Mesenchymal stem cell of Wharton's jelly (primary cell): ENCODE measurements around a stretch of chr14.

- CAGE, long polyA plus RNA = no peak
Observed at GRCh38 chr14:105646125-105646600, 119.8 kb downstream of the TMEM121 start.

GRCh38 chr14:105908438-105909073, 382.2 kb downstream of the TMEM121 start:
- CAGE, long polyA plus RNA = no peak

- CAGE, long polyA plus RNA = no peak
Observed at GRCh38 chr14:106004840-106005972, 478.8 kb downstream of the TMEM121 start.

GRCh38 chr14:106062283-106063005, 536.1 kb downstream of the TMEM121 start:
- CAGE, long polyA plus RNA = no peak

- CAGE, long polyA plus RNA = no peak
Observed at GRCh38 chr14:106235371-106235804, 709.0 kb downstream of the TMEM121 start.

GRCh38 chr14:106510844-106511214, 984.4 kb downstream of the TMEM121 start:
- CAGE, long polyA plus RNA = no peak

DNA sequence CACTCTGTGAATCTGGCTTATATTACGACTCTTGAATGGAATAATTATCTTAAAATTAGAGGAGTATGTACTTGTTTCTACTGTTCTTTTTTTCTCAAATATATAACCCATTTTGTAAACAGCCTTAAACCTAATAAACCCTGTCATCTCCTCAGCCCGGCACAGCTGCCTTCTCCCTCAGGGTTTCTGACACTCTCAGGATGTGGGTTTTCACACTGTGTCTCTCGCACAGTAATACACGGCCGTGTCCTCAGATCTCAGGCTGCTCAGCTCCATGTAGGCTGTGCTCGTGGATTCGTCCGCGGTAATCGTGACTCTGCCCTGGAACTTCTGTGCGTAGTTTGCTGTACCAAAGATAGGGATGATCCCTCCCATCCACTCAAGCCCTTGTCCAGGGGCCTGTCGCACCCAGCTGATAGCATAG, 1235.5 kb downstream of the TMEM121 start:
- CAGE, long polyA plus RNA = no peak

- CAGE, long polyA plus RNA = no peak
Observed at GRCh38 chr14:106845012-106846094, 1319.0 kb downstream of the TMEM121 start.

DNA sequence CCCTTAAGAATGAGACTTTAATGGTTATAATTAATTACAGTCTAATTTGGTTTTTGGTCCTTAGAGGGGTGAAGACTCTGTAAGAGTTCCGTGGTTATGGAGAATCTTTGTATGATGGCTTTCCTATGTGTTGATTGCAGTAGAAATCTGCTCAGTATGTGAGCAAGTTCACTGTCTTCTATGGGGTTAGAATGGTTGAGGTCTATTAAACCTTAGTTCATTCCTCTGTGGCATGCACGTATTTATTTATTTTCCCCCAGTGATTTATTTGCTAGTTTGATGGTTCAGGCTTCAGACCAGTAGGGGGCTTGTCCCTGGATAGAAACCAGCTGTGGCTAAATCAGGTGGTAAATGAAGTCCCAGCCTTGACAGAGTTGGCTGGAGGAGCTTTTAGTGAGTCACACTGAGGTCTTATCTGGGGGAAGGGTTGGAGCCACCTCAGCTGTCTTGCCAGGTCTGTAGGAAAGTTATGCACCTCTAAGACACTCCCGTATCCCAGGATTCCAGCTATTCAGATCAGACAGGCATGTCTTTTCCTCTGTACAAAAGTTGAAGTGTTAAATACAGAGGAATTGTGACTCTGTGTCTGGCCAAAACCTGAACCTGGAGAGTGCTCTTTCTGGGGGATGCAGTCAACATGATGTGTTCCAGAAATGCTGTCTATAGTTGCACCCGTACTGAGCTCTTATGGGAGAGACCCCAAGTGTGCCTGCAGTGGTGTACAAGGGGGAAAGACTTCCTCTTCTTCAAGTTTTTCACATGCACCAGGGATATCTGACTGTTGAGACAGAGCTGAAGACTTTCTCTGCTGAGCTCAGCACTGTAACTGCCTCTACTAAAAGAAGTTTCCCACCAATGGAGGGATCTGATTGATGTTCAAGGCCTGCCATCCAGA, 1322.1 kb downstream of the TMEM121 start:
- CAGE, long polyA plus RNA = no peak

- CAGE, long polyA plus RNA = no peak
Observed at GRCh38 chr14:106850508-106851284, 1324.3 kb downstream of the TMEM121 start.